H7 (cell line): ENCODE data around the genes FOXJ1 and CYGB.

DNA sequence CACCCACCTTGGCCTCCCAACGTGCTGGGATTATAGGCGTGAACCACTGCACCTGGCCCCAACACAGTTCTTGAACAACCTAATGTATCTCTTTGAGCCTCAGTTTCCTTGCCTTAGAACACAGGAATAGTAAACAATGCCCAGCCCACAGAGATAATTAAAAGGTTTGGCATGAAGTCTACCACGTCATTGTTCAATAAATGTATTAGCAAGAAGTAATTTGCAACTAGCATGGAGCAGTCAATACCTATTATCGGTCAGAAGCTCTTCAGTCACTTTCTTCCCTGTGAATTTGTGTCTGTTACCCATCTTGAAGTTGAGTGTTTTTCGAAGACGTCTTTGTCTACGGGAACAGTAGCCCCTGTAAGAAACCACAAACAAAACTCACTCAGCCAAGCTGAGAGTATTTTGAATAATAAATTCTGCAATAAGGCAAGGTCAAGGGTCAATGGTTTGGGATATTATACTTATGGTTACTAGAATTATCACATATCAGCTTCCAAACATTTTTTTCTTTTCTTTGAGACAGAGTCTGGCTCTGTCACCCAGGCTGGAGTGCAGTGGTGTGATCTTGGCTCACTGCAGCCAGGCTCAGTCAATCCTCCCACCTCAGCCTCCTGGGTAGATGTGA is 5.2 kb downstream of the SRP68 start:
- RAMPAGE, long total RNA = no peak

GRCh38 chr17:76140784-76141697 is at the start of gene FOXJ1:
Gene FOXJ1 (minus strand): TSS chr17:76141245.
- RAMPAGE, long total RNA = no peak

GRCh38 chr17:76141748-76142398 is 828 bp upstream of the FOXJ1 start:
- RAMPAGE, long total RNA = no peak

GRCh38 chr17:76163581-76164521 is 22.8 kb upstream of the FOXJ1 start:
- RAMPAGE, long total RNA = no peak

- RAMPAGE, long total RNA = no peak
Observed at GRCh38 chr17:76261568-76262296, 3.4 kb upstream of the UBALD2 start.

GRCh38 chr17:76308366-76308649 is 232 bp upstream of the QRICH2 start:
- RAMPAGE, long total RNA = no peak

DNA sequence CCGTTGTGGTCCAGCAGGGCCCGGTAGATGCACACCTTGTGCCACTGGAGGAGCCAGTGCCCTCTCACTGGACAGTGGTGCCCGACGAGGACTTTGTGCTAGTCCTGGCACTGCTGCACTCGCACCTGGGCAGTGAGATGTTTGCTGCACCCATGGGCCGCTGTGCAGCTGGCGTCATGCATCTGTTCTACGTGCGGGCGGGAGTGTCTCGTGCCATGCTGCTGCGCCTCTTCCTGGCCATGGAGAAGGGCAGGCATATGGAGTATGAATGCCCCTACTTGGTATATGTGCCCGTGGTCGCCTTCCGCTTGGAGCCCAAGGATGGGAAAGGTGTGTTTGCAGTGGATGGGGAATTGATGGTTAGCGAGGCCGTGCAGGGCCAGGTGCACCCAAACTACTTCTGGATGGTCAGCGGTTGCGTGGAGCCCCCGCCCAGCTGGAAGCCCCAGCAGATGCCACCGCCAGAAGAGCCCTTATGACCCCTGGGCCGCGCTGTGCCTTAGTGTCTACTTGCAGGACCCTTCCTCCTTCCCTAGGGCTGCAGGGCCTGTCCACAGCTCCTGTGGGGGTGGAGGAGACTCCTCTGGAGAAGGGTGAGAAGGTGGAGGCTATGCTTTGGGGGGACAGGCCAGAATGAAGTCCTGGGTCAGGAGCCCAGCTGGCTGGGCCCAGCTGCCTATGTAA is 2.8 kb downstream of the SPHK1 start:
- RAMPAGE, long total RNA = no peak

GRCh38 chr17:76491408-76491814 is 9.8 kb downstream of the RHBDF2 start:
- RAMPAGE, long total RNA = no peak

- RAMPAGE, long total RNA = no peak
Observed at GRCh38 chr17:76491815-76492910, 9.1 kb downstream of the RHBDF2 start.

GRCh38 chr17:76498777-76499873 is 2.1 kb downstream of the RHBDF2 start:
- RAMPAGE, long total RNA = no peak

DNA sequence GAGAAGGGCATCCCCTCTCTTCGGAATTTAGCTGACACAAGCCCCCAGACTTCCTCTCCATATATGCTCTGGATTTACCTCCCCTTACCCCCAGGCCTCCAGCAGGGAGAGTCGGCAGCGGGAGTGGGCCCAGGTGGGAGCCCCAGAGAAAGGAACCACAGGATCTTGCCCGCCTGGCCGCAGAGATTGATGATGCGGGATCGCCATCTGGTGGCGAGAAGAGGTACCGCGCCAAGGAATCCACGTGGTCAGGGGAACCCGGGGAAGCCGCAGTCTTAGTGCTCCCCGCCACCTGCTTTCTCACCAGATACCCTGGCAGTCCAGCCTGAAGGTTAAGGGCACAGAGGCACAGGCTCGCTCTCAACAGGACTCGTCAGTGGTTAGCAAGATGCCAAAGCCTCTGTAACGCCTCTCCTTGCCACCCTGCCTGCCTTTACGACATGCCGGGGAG is 5.1 kb upstream of the RHBDF2 start:
- RAMPAGE, long total RNA = no peak

- RAMPAGE, long total RNA = no peak
Observed at GRCh38 chr17:76524808-76525251, 12.7 kb downstream of the CYGB start.

- RAMPAGE, long total RNA = no peak
Observed at GRCh38 chr17:76537130-76538382, at the start of gene CYGB. Gene CYGB (minus strand): TSS chr17:76537709.

DNA sequence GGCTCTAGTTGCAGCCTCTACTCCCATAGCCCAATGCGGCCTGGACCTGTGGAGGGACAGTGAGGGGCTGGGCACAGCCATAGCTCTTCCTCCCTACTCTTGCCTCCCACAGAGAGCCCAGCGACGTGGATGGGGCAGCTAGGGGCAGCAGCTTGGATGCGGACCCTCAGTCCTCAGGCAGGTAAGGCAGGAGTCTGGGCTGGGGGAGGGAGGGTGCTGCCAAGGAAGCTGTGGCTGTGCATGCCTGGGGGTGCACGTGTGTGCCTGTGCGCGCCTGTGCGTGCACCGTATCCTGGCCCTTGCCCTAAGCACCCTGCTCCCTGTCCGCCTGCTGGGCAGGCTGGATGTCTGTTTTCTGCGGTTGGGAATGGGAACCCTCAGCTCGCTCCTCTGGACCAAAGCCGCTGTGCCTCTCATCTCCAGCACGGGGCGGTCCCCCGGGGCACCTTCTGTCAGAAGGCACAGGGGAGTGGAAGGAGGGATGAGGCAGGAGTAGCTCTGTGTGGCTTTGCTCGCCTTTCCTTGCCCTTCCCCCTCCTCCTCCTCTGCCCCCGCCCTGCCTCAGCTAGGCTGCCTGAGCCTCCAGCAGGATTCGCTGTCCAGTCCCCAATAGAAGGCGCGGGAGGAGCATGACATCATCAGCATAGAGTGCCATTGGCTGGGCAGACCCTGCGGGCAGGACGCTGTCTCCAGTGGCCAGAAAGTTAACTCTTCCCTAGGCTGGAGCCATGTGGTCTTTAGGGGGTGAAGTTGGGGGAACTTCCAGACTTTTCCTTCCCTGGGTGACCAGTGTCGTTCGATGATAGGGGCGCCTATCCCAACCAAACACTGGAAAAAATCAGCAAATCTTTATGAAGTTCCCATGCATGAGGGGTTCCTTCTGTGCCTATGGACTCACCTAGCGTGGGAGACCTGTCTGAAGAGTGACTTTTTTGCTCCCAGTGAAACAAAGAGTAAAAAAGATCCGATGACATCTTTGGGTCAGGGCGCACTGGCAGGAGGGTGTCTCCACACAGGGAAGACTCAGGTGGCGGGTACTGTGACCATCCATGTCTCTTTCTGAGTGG is 882 bp downstream of the PRCD start:
- RAMPAGE, long total RNA = no peak

DNA sequence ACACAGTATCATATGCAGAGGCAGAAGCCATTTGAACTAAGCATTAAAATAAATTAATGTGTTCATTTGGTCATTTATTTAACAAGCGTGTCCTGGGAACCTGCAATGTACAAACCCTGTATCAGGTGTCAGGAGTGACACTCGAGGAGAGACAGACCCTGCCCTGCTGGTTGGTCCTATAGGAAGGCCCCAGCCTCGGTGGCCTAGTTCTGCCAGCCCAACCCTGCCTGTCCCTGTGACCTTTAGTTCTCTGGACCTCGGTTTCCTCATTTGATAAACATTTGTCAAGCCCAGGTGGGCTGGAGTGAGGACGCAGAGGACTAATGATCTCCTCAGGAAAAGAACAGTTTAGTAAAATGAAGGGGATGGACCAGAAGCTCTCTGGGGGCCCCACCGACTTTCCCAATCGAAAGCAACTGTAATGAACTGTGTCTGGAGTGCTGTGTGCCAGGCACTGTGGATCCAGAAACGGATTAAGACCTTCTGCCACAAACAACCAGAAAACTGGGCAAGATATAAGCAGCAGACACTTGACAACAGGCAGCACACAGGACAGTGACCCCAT is 8.6 kb downstream of the PRCD start:
- RAMPAGE, long total RNA = no peak

DNA sequence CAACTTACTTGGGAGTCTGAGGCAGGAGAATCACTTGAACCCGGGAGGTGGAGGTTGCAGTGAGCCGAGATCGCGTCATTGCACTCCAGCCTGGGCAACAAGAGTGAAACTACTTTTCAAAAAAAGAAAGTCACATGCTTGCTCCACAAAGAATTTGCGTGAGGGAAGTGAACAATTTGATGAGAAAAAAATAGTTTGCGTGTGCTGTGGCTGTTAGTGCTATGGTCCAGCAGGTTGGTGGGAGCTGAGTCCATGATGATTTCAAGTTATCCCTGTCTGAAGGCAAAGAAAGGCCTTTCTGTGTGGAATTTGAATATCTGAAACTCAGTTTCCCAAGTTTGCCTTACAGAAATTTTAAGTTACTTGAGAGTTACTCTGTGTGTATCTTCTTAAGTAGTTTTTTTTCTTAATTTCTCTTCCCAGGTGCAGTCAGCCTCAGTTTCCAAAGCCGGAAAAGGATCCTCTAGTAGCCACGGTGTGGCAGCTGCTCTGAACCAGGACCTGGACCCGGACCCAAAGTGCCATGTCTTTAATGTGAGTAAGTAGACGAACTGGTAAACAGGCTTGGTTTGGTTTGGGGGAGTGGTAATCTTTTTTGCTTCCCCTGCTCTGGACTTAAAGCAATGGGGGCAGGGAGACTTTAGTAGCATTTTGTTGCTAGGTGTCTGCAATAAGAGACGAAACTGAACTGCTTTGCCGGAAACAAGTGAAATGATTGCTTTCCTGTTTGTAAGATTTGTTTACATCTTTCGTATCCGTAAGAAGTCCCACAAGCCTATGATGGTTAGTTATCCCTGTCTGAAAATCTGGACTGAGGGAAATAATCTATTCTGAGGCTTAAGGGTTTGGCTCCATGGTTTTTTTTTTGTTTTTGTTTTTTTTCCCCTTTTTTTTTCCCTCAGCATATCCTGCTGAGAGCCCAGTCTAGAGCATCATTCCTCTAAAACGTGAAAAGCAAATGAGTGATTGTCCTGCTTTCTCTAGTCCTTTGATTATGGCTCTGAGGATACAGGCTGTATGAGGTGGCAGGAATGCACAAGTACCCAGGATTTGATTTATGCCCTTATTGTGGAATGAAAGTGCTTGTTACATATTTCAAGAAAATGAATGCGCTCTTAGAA is 21.4 kb downstream of the PRCD start:
- RAMPAGE, long total RNA = no peak

- RAMPAGE, long total RNA = no peak
Observed at GRCh38 chr17:76566881-76567371, 18.7 kb downstream of the ST6GALNAC2 start.

- RAMPAGE, long total RNA = no peak
Observed at GRCh38 chr17:76681560-76682121, 29.1 kb downstream of the MXRA7 start.

- RAMPAGE, long total RNA = no peak
Observed at GRCh38 chr17:76708787-76709903, 1.6 kb downstream of the MXRA7 start.

- RAMPAGE, long total RNA = no peak
Observed at GRCh38 chr17:76715299-76716046, 4.7 kb upstream of the MXRA7 start.